Pericardium (tissue), 1 donor: ENCODE measurements around a stretch of chr1.

- RRBS: no CpG with 5 or more reads among the region's 5 CpGs
Observed at GRCh38 chr1:32764756-32765425, 23.3 kb downstream of the KIAA1522 start.

GRCh38 chr1:32766297-32767065 is 24.9 kb downstream of the KIAA1522 start:
- RRBS: no CpG with 5 or more reads among the region's 8 CpGs

GRCh38 chr1:32892807-32893973 is 6.9 kb downstream of the HPCA start:
- RRBS: 3% methylated on average over 35 of the region's 94 CpGs

GRCh38 chr1:32981084-32981536 is 16.5 kb upstream of the RNF19B start:
- RRBS: no CpG with 5 or more reads among the region's 5 CpGs

DNA sequence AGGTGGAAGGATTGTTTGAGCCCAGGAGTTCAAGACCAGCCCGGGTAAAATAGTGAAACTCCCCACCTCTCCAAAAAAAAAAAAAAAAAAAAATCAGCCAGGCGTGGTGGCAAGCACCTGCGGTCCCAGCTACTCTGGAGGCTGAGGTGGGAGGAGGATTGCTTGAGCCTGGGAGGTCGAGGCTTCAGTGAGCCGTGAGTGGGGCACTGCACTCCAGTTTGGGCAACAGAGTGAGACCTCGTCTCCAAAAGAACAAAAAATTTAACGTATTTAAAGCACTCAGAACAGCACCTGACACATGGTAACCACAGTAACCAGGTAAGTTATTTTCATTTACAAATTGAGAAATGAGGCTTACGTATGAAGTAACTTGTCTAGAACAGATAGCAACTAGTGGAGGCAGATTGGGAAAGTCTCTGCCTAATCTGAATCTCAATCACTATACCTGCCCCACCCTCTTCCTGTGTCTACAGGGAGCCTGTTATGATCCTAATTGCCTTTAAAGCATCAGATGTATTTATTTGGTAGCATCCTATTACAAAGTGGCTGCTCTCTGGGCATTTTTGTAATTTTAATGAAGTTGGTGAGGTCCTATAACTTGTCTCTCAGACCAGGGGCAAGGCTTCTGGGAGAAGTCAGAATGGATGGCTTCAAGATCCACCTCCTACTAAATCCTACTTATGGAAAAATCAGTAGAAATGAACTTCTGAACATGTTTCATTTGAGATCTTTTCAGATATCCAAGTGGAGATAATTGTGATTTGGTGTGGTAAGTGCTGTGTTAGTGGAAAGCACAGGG is 47.4 kb downstream of the AZIN2 start:
- RRBS: no CpG with 5 or more reads among the region's 8 CpGs

DNA sequence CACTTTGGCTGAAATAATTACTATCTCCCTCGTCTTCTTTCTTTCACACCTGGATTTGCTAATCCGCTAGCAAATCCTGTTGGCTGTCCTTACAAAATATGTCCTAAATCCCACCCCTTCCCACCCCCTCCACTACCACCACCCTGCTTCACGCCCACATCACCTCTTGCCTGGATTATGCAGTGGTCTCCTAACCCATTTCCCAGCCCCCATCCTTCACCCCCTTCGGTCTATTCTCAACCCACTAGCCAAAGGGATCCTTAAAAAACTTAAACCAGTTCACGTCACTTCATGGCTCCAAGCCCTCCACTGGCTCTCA is 25.1 kb downstream of the TRIM62 start:
- RRBS: no CpG with 5 or more reads among the region's 5 CpGs

- RRBS: 97% methylated on average over 5 of the region's 30 CpGs
Observed at GRCh38 chr1:33159455-33160185, 22.2 kb downstream of the TRIM62 start.

- RRBS: no CpG with 5 or more reads among the region's 7 CpGs
Observed at GRCh38 chr1:33322708-33323294, 1.9 kb upstream of the A3GALT2 start.

DNA sequence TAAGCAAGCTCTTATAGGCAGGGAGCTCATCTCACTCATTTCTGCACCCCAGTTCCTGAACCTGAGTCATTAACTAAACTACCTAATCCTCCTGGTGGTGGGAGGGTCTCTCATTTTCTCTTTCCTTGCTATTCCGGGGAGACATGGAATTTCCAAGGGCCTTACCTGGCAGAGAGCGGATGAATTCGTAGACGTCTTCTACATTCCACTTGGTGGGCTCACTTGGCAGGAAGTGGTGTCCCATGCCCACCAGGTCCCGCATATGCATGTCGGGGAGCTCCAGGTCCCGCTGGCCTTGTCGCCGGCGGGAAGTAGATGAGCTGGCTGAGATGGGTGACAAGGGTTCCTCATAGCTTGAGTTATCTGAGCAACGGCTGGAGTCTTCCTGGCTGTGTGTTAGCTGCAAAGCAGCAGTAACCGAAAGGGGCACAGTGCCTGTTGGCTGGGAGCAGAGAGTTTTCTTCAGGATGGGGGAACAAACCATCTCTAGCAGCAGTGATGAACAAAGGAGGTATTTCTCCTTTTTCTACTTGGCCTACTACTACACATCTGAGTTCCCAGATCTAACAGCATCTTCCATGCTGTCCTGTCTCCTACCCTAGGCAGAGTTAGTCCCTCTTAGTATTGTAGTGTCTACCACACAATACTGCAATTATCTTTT is 7.9 kb upstream of the A3GALT2 start:
- RRBS: no CpG with 5 or more reads among the region's 12 CpGs

- RRBS: no CpG with 5 or more reads among the region's 5 CpGs
Observed at GRCh38 chr1:33334736-33335575, 14.1 kb upstream of the A3GALT2 start.

- RRBS: no CpG with 5 or more reads among the region's 7 CpGs
Observed at GRCh38 chr1:33340922-33341664, 20.2 kb upstream of the A3GALT2 start.

- RRBS: no CpG with 5 or more reads among the region's 2 CpGs
Observed at GRCh38 chr1:33364651-33364996, 43.7 kb upstream of the A3GALT2 start.

DNA sequence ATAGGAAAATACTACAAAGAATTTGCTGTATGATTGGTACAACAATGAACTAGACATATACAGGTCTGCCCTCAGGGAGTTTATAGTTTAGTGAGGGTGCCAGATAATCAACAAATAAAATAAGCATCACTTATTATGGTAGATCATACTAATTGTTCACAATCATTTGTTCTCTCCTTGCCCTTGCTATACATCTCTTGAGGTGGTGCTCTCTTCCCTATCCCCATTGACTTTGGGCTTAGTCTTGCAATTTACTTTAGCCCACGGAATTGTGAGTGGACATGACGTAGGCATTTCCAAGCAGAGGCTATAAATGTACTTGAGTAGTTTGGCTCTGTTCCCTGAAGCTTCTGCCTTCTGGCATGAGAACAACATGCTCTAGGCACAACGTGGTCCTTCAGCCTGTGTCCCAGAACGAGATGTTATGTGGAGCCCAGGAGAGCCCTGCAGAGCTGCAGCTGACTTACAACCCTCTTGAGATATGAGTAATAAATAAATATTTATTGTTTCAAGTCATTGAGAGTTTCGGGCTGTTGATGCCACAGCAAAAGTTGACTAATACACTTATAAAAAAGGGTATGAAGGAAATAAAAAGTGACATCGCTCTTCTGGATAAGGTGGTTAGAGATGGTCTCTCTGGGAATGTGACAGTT is 105.3 kb upstream of the HMGB4 start:
- RRBS: no CpG with 5 or more reads among the region's 6 CpGs

- RRBS: no CpG with 5 or more reads among the region's 10 CpGs
Observed at GRCh38 chr1:34762334-34763292, 3.1 kb downstream of the GJB4 start.

DNA sequence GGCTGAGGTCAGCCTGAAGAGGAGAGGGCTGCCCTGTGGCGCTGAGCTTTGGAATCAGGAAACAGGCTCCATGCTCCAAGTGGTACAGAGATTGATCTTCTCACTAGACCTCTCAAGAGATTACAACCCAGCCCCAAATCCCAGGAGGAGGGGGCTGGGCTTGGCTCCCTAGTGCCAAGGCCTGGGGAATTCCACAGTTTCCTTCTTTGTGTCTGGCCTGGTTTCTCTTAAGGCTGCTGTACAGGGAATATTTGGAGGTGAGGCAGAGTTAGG is 1.1 kb downstream of the TMEM35B start:
- RRBS: no CpG with 5 or more reads among the region's 1 CpG

GRCh38 chr1:35177734-35178627 is 15.0 kb downstream of the SFPQ start:
- RRBS: no CpG with 5 or more reads among the region's 5 CpGs

DNA sequence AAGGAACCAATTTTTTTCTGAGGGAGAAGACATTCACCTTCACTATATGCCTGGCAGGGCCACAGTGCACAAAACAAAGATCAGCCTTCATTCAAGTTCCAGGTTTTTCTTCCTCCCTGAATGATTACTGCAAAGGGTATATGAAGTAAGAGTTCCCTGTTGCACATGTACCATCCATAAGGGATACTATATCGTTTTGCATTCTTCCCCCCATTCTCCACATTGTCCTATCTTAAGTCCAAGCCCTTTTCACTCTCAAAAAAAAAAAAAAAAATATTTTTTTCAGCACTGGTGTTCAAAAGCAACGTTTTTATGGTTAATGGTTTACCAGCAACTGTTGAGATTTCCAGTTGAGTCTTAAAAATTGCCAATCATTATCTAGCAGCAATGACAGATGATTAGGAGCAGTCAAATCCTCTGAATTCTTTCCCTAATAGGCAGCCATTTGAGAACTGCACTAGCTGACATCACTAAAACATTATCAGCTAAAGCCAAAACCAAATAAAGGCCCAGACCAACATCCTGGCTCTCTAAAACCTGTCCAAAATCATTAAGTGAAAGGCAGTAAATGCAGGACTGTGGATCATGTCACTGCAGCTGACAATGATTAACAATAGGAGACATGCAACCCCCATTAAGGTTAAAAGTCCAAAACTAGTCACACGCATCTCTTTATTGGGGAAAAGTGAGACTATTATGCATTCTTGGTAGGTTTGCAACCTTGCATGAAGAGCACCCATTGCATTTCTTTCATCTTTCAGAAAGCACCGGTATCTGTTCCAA is 14.1 kb downstream of the SFPQ start:
- RRBS: no CpG with 5 or more reads among the region's 4 CpGs

DNA sequence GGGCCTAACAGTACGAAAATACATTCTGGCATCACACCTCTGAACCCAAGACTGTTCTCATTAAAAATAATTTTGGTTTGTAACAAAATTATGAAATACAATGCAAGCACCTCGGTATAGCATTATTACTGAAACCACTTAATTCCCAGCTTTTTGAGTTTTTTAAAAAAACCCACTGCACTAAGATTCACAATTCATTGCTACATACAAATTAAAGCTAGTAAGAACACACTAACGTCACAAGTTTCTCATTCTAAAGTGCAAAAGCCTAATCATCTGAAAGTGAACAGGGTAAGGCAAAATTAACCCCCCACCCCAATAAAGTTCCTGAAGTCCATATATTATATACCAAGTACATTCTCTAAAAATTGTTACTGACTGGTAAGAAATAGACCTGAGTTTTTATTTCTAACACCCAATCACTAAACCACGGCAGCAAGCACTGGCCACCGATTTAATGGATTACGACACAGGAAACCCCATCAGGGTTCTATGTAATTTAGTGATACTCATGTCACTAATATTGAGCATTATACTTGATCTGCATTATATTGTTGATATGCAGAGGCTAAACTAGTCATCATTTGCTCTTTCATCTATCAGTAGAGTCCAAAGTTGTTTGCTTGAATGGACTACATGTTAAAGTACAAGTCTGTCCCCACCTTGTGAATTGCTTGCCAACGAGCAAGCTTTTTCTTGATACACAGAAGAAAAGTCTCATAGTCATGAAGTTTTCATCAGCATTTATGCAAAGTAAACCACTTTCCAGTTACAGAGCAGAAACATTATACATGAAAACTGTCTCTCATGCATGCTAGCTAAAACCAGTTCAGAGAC is 13.3 kb downstream of the SFPQ start:
- RRBS: no CpG with 5 or more reads among the region's 7 CpGs